Thoracic aorta (tissue), 1 donor: ENCODE measurements around the genes MYO10 and PDZD2.

- RAMPAGE, long total RNA: no peak
Measured at GRCh38 chr5:14864529-14864728, 7.1 kb downstream of the ANKH start.

DNA sequence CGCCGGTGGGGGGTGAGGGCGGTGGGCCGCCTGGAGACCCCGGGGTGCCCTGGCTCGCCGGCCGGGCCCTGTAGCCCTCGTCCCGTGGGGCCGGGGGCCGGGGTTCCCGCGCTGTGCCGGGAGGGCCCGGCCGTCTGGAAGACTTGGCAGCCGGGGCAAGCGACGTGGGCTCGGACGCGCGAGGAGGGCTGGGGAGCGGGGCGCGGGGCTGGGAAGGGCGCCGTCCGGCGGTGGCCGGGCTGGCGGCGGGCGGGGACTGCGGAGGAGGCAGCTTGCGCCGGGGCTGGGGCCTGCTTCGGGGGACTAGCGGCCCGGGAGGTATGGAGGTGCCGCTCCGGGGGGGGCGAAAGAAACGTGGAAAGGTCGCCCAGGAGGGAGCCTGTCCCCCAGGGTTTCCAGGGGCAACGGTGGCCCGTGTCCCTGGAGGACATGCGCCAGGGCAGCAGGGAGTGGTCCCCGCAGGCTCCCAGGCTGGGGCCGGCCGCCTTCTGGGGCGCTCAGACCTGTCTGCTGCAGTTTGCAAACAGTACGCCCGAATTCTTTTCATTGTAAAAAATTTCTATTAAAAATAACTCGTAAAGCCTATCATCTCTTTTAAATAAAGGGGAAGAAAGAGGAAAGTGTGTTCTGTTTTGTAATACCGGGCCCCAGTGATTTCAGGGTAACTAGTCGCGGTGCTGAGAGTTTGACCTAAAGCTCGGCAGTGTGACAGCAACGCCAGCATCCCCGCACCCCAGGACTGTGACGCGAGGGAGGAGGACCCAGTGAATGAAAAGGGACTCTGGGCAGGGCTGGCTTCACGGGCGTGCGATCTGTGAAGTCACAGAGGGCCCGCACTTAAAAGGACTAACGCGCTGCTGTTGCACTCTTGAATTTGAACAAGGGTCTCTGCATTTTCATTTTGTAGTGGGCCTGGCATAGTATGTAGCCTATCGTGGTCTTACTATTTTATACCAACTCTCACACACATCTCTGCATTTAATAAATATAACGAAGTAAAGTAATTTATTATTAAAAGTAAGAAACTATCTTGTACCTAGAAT, 841 bp upstream of the ANKH start:
- RAMPAGE, long total RNA: no peak

GRCh38 chr5:15009432-15009909, 137.9 kb upstream of the ANKH start:
- RAMPAGE, long total RNA: no peak

- RAMPAGE, long total RNA: no peak
Measured at GRCh38 chr5:15531920-15532241, 31.9 kb downstream of the FBXL7 start.

- RAMPAGE, long total RNA: no peak
Measured at GRCh38 chr5:15992732-15993443, 186.7 kb downstream of the MARCHF11 start.

DNA sequence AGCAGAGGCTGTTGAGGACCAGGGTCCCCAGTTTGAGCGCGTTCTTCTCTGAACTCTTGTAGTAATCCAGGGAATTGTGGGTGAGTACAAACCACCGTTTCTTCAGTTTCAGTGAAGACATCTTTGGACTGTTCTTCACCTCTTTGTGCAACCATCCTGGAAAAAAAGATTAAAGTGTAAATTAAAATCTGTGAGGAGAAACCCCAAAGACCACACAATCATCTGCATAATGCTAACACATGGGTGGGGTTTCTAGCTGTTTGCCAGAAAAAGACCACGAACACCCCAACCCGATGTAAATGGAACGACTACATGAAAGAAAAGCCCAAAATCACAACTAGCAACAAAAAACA, 64.5 kb upstream of the RETREG1 start:
- RAMPAGE, long total RNA: no peak

- RAMPAGE, long total RNA: no peak
Measured at GRCh38 chr5:16737568-16738656, 121.1 kb upstream of the RETREG1 start.

GRCh38 chr5:16900960-16901815, 34.9 kb downstream of the MYO10 start:
- RAMPAGE, long total RNA: no peak

- RAMPAGE, long total RNA: no peak
Measured at GRCh38 chr5:16913334-16914498, 22.4 kb downstream of the MYO10 start.

- RAMPAGE, long total RNA: no peak
Measured at GRCh38 chr5:16935114-16936379, at the start of gene MYO10. MYO10 (minus strand) TSS chr5:16936288.

- RAMPAGE, long total RNA: no peak
Measured at GRCh38 chr5:17118588-17119081, 98.8 kb upstream of the BASP1 start.

GRCh38 chr5:17951608-17952278, 296.1 kb upstream of the H3Y1 start:
- RAMPAGE, long total RNA: no peak

DNA sequence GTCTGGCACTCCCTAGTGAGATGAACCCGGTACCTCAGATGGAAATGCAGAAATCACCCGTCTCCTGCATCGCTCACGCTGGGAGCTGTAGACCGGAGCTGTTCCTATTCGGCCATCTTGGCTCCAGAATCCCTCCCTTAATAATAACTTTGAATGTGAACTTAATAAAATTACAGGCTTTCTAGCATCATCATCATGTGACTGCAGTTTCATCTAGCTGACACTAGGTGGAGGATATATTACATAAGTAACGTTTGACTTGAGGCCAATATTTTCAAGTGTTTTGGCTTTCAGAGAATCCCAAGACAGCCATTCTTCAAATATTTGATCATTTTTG, 474.8 kb upstream of the CDH10 start:
- RAMPAGE, long total RNA: no peak

GRCh38 chr5:29143127-29143797, 2050.2 kb upstream of the CDH6 start:
- RAMPAGE, long total RNA: no peak

DNA sequence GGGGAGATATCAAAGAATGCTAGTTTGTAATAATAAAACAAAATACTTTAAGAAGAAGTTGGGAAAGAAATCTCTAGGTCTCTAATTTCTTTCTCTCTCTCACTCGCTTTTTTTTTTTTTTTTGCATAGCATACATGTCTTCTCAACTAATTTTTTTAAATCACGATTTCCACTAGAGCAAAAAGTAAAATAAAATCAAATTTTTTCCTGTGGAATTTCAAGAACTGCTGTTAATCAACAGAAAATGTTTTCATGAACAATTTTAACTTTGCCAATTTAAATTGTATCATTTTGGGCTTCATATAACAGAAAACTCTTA, 970.5 kb upstream of the CDH6 start:
- RAMPAGE, long total RNA: no peak

- RAMPAGE, long total RNA: no peak
Measured at GRCh38 chr5:30345982-30346434, 847.5 kb upstream of the CDH6 start.

- RAMPAGE, long total RNA: no peak
Measured at GRCh38 chr5:30823739-30824127, 369.8 kb upstream of the CDH6 start.

- RAMPAGE, long total RNA: no peak
Measured at GRCh38 chr5:31194719-31195355, 1.4 kb downstream of the CDH6 start.

DNA sequence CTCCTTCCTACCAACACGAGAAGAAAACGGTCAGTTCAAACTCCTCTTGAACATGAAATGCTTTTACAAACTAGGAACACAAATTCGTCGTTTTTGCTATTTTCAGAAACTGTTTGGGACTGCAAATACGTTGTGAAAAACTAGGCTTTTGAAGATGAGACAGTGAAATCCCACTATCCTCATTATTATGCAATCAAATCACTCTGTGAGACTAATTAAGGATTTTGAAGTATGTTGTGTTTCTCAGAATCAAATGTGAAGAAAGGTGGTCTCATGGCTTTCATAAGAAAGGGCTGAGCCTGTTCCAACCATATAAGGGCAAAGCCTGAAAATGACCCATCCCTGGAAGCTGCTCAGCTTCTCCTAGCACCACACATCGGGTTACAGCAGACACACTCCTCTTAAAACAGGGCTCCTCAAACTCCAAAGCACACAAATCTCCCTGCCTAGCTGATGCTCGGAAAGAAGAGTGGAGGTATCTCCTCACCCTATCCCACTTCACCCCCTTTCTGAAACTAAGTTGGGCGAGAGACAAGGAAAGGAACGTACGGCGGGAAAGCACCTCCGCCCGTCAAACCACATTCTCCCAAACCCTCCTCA, 33.3 kb downstream of the CDH6 start:
- RAMPAGE, long total RNA: no peak

- RAMPAGE, long total RNA: no peak
Measured at GRCh38 chr5:31638765-31640041, at the start of gene PDZD2. PDZD2 (plus strand) TSS chr5:31639131.